Ascending aorta (tissue), 1 donor: Measurements from ENCODE around the gene DLG1.

GRCh38 chr3:197216191-197216611 is 82.2 kb downstream of the DLG1 start:
- PRO-cap, result no peak

- PRO-cap, result no peak
Measured at GRCh38 chr3:197298391-197298908, at the start of gene DLG1. TSS of gene DLG1 (minus strand) at chr3:197298612.

GRCh38 chr3:197494847-197495255 is 60.9 kb downstream of the BDH1 start:
- PRO-cap, result no peak

GRCh38 chr3:197501856-197502486 is 53.8 kb downstream of the BDH1 start:
- PRO-cap, result no peak

DNA sequence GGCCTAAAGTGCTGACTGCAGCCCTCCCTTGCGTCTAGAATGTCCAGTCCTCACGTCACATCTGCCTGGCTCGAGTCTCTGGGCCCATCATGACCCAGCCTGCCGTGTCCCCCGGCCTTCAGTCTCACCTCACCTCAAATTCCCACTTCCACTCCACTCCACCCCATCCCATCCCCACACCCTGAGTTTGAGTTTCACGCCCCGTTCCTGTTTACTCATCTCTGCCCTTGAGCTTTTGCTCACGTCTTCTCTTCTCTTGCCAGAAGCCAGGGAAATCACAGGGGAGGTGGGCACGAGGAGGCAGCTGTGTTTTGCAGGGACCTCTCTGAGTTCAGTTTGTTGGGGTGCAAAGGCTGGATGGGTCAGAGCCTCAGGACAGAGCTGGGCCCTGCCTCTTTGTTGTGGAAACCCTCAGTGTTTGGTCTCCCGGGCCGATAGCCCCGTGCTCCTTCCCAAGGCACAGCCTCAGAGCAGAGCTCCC is 41.1 kb downstream of the BDH1 start:
- PRO-cap, result no peak

GRCh38 chr3:197549194-197550115 is 6.3 kb downstream of the BDH1 start:
- PRO-cap, result no peak

DNA sequence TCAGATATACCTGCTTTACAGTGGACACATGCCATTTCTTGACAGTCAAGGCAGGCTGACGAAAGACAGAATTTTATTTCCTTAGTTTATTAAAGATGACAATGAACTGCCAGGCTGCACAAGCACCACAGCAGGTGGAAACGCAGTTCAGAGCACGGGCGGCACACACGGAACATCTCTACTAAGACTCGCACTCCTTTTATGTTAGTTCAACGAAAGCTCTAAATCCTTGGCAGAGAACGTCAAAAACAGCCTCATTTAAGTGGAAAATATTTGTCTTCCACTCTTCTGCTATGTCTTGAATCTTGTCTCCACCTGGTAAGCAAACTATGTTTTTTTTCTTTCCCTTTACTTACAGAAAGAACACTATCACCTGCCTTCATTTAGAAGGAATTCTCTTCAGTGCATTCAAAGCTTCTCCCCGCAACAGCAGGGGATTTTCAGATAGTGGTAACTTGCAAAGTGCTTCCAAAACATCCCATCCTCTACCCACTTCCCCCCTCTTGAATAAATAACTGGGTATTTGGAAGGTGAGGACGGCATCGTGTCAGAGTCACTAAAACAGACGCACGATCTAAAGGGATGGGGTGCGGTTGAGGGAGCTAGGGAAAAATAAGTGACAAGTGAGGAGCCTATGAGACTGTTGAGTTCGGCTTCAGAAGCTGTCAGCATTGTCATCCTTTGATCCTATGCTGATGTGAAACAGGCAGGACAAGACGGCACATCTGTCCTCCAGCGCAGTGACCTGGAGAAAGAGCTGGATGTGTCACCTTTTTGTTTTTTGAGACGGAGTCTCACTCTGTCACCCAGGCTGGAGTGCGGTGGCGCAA is 64.6 kb downstream of the RUBCN start:
- PRO-cap, result no peak

DNA sequence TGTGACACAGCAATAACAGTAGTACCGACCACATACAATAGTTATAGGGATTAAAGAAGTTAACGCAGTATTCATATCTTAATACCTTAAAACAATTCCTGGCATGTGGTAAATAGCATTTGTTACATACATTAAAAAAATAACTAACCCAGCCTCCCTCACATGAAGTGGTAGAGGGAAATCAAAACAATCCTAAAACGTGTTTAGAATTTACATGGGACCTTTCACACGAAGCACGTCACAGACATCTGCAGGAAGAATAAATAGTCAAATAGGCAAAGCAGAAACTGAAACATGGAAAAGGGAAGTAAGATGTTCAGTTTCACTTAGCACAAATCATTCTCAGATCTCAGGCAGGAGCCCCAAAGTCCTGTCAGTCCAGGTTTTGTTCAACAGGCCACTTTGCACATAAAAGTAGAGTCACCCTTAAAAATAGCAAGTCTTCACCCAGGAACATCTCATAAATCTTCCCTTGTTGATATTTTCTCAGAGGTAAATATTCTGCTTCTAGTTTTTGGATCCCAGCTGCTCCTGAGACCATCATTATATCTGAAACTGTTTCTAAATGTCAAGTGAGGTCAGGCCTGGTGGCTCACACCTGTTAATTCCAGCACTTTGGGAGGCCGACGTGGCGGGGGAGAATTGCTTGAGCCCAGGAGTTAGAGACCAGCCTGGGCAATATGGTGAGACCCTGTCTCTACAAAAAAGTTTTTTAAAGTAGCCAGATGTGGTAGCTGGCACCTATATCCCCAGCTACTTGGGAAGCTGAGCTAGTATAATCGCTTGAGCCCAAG is 2.0 kb downstream of the RUBCN start:
- PRO-cap, result no peak

DNA sequence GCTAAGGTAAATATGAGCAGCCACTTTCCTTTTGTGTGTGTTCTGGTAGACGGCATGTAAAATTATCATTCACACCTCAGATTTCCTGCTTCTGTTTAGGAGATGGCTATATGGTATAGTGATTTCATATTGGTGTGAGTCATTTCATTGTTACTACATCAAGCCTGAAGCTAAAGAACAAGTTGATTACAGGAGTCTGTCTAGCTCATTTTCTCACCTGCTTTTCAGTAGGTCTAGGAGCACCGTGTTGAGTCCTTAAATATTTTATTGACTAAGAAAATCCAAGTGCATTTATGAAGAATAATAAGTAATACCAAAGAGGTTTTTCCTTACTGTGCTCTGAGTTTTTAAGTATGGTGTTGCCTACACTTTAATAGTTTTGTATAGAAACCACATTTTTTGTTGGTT is 2.3 kb downstream of the LRCH3 start:
- PRO-cap, result no peak

- PRO-cap, result no peak
Measured at GRCh38 chr3:197809124-197809894, 18.3 kb downstream of the LRCH3 start.